AG10803 (cell line): ENCODE data around the gene KIAA1671.

- RRBS = no CpG with 5 or more reads among the region's 16 CpGs
These were observed 1.4 kb upstream of the GGT5 start for GRCh38 chr22:24246136-24246781.

- RRBS = no CpG with 5 or more reads among the region's 17 CpGs
These were observed 6.4 kb upstream of the SPECC1L start for GRCh38 chr22:24264036-24264855.

GRCh38 chr22:24323505-24324697 lies 53.3 kb downstream of the SPECC1L start:
- RRBS = no CpG with 5 or more reads among the region's 13 CpGs

DNA sequence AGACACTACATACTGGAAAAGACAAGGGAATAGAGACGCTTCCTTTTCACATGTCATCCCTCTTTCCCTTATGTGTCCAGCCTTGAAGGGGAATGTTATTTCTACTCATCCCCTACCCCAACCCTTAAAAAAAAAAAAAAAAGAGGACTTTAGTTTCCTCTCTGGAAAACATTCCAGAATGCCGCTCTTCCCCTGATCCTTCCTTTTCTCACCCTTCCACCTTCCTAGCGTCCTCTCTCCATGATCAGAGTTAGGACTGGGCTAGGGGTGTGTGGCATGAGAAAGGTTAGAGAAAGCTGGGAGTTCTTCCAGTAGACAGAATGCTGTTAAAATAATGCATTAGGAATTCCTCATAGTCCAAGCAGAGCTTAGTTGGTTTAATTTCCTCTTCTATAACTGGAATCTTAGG lies 37.4 kb upstream of the ADORA2A start:
- RRBS = no CpG with 5 or more reads among the region's 3 CpGs

DNA sequence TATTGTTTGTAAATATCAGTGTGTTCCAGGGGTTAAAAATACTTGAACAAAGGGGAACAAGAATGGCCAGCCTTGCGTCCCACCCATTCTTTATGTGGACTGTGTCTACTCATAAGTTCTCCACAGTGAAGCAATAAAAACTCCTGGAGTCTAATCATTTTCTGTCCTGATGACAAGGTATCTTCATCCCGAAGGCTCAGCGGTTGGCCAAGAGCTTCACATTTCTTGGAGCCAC lies 36.9 kb upstream of the ADORA2A start:
- RRBS = no CpG with 5 or more reads among the region's 3 CpGs

- RRBS = no CpG with 5 or more reads among the region's 20 CpGs
These were observed 1.6 kb downstream of the ADORA2A start for GRCh38 chr22:24428643-24429828.

- RRBS = no CpG with 5 or more reads among the region's 13 CpGs
These were observed 29.6 kb downstream of the GUCD1 start for GRCh38 chr22:24525079-24525931.

- RRBS = no CpG with 5 or more reads among the region's 5 CpGs
These were observed 964 bp downstream of the GUCD1 start for GRCh38 chr22:24554083-24554265.

- RRBS = no CpG with 5 or more reads among the region's 16 CpGs
These were observed 52.1 kb downstream of the LHFPL7 start for GRCh38 chr22:24894219-24894972.

DNA sequence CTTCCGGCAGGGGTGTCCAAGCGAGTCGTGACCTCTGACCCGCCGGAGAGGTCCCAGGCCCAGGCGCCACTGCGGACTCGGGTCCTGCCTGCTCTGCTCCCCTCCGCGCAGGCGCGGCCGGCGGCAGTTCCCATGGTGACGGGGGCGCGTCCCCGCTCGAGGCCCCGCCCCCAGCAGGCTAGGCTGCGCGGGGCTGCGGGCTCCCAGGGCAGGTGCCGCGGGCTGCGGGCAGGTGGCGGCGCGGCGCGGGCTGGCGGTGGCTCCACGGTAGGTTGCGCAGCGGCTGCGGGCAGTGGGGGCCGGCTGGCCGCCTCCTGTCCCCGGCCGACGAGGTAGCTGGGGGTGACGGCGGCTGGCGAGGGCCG lies at the start of gene KIAA1671:
Gene KIAA1671 (plus strand): TSS at position 211 of the 365 bp plus-strand sequence.
- RRBS = 2% methylated on average over 16 of the region's 45 CpGs

DNA sequence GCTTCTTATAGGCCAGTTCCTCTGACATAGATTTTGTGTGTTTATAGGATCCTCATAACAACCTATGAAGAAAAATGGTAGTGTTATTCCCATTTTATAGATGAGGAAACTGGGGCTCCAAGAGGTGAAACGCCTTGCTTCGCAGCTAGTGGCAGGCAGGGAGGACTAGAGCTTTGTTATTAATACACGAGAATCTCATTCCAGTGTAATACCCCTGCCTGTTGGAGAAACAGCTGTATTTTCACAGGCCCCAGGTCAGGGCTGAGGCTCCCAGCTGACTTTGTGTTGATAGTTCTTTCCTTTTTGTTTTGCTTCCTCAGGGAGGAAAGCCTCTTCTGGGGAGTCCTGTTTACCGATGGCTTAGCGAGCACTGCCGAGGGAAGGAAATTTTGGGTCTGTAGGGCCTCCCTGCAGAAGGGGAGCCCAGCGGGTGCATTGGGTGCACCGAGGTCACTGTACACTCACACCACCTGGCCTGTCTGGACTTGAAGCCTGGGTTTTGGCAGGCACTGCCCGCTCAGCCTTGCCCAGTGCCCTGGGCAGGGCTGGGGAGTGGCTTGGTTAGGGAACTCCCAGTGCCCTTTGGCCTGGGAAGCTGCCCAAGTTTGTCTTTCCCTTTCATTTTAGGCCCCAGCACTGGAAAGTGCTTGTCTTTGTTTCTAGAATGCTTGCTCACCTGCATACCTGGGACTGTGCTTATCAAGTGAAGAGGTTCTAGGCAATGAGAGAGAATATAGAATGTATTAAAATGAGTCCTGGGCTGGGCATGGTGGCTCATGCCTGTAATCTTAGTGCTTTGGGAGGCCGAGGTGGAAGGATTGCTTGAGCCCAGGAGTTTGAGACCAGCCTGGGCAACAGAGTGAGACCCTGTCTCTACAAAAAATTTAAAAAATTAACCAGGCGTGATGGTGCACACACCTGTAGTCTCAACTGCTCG lies 13.7 kb downstream of the KIAA1671 start:
- RRBS = no CpG with 5 or more reads among the region's 12 CpGs

DNA sequence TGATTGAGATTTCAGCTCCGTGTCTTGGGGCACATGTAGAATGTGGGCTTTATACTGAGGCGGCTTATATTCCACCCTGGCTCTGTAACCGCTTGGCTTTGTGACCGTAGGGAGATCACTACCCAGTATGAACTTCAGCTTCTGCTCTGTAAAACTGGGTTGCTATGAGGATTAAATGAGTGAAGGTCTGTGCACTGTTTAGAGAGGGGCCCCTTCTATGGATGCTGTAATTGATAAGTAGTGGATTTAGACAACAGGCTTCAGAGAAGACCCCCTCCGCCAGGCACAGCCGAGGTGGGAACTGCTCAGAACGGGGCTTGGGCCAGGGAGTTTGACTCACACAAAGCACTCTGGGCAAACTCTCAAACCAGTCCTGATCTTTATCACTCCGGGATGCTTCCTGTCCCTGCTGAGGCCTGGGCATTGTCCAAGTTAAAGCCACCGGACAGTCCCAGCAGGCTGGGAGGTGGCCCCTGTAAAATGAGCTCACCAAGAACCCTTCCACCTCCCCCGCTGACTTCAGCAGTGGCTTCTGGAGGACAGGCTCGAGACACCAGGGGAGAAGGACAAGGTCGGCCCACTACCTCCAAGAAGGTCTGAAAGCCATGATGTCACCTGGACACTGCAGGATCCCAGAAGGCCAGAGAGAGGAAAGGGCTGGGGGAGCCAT lies 17.3 kb downstream of the KIAA1671 start:
- RRBS = 0% methylated on average over 2 of the region's 12 CpGs

DNA sequence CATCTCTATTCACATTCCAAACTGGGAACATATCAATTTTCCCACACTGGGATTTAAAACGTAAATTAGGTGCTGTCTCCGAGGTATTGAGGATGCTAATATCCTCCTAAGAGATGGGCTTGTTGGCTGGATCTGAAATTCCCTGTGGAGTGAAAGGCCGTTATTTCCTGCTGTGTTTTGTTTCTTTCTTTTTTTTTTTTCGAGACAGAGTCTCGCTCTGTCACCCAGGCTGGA lies 32.6 kb downstream of the KIAA1671 start:
- RRBS = no CpG with 5 or more reads among the region's 5 CpGs

DNA sequence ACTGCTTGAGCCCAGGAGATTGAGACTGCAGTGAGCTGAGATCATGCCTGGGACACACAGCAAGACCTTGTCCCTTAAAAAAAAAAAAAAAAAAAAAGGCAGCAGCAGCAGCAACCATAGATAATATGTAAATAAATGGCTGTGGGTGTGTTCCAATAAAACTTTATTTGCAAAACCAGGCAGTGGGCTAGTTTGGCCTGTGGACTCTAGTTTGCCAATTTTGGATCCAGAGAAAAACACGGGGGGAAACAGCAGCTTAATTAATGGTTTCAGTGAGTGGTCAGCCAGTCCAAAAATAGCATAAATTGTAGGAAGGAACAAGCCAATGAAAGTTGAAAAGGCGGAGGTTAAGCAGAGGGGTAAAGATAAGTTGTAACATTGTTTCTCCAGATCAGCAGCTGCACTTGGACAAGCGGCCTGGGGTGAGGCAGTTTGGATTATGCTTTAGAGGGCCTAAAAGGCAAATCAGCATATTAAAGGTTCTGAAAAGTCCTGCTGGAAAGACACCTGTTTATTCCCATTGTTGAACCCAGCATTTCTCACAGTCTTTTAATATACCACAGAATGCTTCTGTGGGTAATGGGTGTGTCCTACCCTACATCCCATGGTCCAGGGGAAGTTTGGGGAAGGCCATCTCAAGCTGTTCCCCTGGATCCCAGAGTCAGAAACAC lies 62.8 kb downstream of the KIAA1671 start:
- RRBS = no CpG with 5 or more reads among the region's 3 CpGs

GRCh38 chr22:25028873-25029736 lies 76.6 kb downstream of the KIAA1671 start:
- RRBS = no CpG with 5 or more reads among the region's 27 CpGs

DNA sequence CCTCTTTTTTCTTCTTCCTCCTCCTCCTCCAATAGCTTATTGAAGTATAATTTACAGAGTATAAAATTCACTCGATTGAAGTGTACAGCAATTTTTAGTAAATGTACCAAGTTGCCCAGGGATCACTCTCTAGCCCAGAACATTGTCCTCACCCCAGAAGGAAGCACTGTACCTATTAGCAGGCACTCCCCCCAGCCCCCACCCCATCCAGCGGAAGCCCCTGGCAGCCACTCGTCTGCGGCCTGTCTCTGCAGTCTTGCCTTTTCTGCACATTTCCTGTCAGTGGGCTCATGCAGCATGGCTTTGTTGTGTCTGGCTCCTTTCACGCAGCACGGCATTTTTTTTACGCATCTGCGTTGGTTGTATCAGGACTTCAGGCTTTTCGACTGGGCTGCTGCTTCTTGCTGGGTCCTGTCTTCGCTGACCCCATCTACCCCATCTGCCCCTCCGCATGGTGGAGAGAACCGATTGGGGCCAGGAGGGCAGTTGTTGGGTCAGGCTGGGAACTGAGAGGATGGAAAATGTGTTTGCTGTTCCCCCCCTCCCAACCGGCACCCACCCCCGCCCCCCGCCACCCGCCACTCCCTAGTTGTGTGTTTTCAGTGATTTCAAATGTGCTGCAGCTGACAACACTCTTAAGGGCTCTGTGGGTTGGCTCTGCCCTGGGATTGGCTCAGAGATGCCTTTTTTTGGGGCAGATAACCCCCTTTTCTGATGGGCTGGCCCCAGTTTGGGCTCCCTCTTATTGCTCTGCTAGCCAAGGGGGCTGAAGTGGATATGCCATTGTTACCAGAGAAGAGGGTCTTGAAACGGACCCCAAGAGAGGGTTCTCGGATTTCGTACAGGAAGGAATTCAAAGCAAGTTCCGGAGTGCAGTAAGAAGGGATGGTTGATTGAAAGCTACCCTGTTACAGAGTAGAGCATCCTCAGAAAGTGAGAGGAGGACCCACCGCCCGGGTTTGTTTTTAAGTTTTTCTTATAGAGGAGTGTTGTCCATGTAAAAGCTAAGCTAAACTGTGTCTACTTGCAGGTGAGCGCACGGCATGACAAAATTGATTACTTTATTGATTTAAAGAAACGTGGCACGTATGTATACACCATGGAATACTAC lies 110.1 kb downstream of the KIAA1671 start:
- RRBS = 73% methylated on average over 3 of the region's 26 CpGs

- RRBS = 2% methylated on average over 5 of the region's 43 CpGs
These were observed 88.7 kb upstream of the CRYBB3 start for GRCh38 chr22:25110638-25111660.

- RRBS = no CpG with 5 or more reads among the region's 15 CpGs
These were observed 124.0 kb downstream of the CRYBB2 start for GRCh38 chr22:25343210-25344041.

- RRBS = no CpG with 5 or more reads among the region's 46 CpGs
These were observed 11.2 kb downstream of the MYO18B start for GRCh38 chr22:25753010-25753813.

DNA sequence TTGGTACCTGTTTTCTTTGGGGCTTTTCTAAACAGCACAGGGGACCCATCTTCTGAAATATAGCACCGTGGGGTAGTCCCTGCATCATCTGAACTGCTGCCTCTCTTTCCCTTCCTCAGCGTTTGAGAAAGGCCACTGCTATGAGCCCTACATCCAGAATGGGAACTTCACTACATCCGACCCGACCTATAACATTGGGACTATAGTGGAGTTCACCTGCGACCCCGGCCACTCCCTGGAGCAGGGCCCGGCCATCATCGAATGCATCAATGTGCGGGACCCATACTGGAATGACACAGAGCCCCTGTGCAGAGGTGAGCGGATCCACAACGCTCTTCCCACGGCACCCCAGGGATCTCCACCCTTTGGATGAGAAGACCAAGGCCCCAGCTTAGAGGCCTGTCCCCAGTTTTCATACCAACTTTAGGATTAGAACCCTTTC lies 117.4 kb upstream of the ASPHD2 start:
- RRBS = no CpG with 5 or more reads among the region's 12 CpGs